Non-pigmented ciliary epithelial cell (primary cell): ENCODE measurements around a stretch of chr2.

DNA sequence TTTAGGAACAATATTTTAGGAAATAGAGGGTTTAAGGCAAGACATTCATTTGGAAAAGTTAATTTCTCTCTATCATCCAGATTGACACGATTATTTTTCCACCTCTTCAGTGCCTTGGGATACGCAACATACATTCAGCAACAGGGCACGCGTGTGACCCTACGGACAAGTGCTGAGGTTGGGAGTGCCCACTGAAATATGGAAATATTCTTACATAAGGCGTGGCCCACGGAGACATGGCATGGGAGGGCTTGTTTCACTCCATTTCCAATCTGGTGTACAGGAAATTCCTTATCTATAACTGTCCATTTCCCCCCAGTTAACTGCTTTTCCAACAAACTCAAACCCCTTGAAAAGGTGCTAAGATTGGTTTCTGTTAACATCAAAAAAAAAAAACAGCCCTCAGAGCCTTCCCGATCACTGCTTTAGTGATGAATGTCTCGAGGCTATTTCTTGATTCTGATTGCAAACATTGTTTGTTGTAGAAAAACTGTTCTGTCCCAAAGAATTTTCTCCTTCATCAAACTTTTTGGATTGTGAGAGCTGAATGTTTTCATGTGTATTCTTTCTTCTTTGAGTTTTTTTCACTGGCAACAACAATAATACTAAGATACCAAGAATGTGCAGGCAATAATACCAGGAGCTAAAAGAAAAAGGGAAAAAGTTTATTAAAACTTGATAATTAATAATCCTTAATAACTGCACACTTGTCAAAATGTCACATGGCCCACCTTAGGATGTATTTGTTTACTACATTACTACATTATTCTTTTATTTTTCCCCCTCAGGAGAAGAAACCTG is 21.0 kb upstream of the KIDINS220 start:
- RRBS = no CpG with 5 or more reads among the region's 9 CpGs

GRCh38 chr2:9168915-9169178 is 37.8 kb upstream of the ASAP2 start:
- RRBS = no CpG with 5 or more reads among the region's 3 CpGs

GRCh38 chr2:9178231-9178744 is 28.3 kb upstream of the ASAP2 start:
- RRBS = no CpG with 5 or more reads among the region's 1 CpG

- RRBS = 2% methylated on average over 14 of the region's 32 CpGs
Observed at GRCh38 chr2:9207696-9208891, 1.5 kb downstream of the ASAP2 start.

- RRBS = no CpG with 5 or more reads among the region's 7 CpGs
Observed at GRCh38 chr2:9212347-9212655, 5.7 kb downstream of the ASAP2 start.

GRCh38 chr2:9229258-9229745 is 22.7 kb downstream of the ASAP2 start:
- RRBS = no CpG with 5 or more reads among the region's 9 CpGs

- RRBS = no CpG with 5 or more reads among the region's 26 CpGs
Observed at GRCh38 chr2:9331489-9332855, 91.4 kb downstream of the ITGB1BP1 start.

DNA sequence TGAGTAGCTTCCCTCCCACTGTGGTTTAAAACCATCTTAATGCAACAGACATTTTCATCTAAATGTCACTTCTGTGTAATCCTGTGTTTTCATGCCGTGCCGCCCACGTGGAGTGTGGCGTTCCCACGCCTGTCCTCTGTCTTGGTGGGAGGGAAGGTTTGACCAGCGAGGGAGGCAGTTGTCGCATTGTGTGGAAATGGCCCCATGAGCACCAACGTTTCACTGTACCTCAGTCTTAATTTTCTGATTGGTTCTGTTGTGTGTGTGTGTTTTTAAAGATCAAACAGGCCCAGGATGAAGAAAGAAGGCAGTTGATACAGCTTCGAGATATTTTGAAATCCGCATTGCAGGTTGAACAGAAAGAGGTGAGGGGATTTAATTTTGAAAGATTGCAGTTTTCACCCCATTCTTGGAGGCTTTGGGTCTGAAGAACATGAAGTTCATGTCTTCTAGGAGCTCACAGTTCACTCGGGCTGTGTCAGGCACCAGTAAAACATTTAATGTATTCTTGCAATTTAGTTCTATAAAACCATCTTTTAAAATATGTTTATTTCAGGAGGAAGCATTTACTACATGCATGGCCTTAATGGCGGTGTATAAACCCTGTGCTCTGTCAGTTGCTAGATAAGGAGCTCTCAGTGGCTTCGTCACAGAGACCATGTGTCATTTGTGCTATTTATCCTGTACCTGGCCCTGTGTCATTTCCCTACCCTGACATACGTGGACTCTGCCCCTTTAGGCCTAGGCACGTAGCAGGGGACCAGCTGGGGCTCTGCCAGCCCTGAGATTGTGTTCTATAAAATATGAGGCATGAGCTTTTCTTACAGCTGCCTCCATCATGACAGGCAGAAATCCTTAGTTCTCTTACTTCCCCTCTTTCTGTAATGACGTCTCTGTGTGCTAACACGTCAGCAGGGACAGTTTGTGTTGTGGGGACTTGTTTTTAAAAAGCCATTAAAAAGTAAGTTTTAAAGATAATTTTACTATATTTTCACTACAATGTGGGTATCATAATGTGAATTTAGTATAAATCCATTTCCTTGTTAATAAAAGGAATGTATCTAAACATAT is 88.2 kb downstream of the ITGB1BP1 start:
- RRBS = no CpG with 5 or more reads among the region's 17 CpGs

DNA sequence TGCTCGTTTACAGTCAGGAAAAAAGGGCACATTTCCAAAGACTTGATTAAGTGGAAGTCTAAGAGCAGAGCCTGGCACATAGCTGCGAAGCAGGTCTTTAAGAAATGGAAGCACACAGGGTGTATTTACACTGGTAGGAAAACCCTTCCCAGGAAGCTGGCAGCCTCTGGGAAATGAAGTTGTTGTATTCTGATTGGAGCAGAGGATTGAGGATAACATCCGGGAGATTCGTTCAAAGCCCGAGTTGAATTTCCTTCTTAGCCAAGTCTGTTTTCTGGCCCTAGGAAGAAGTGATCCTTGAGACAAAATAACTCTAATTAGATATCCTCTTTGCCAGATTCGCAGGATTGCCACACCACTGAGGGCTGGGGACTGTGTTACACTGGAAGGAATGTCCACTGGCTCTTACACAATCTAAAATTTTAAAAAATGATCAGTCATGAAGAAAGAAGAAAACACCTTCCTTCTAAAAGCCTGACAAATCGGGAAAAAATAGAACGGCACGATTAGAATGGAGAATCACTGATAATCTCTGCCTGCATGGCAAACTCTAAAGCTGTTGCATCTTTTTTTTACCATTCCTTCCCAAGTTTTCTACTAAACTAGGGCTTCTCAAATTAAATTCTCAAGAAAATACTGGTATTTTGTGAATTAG is 75.8 kb downstream of the ITGB1BP1 start:
- RRBS = no CpG with 5 or more reads among the region's 9 CpGs

GRCh38 chr2:9374473-9375105 is 48.7 kb downstream of the ITGB1BP1 start:
- RRBS = no CpG with 5 or more reads among the region's 28 CpGs

DNA sequence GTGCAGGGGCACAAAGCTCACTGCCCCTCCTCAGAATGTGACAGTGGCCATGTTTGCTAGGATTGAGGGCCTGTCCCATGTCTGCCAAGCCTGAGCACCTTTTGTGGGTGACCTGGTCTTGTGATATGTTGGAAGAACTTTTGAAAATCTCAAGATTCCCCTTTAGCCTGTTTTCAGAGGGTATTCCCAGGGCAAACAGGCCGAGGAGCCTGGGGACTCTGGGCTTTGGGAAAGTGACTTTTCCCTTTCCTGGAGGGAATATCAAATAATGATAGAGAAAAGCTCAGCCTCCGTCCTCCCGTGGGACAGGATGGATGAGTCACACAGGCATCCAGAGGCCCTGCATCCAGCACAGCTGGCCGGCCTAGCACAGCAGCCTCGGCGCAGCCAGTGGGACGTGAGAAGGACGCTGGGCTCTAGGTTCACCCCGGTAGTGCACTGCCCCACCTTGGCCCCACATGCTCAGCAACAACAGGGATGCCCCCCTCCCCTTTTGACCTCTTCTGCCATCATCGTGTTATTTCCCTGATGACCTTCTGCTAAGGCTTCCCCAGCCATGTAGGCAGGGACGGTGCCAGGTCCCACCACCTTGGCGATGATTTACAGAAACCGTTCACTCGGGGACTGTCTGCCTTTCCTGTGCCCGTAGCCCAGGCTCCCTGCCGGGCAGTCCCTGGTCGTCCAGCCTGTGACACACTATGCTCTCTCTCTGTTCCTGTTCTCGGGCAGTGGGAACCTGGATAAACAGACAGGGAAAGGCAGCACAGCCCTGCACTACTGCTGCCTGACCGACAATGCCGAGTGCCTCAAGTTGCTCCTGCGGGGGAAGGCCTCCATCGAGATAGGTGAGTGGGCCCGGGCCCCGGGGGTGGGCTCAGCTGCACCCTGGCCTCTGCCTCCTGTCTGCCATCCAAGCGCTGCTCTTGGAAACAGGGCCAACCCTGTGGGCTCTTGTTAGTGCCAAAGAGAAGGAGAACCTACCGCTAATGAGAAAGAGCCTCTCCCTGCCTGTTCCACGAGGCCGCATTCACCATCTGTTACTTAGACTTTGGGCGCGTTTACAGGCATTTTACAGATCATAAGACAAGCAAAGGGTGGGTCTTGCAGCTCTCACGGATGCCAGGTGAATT is 44.7 kb downstream of the ITGB1BP1 start:
- RRBS = 4% methylated on average over 6 of the region's 31 CpGs

DNA sequence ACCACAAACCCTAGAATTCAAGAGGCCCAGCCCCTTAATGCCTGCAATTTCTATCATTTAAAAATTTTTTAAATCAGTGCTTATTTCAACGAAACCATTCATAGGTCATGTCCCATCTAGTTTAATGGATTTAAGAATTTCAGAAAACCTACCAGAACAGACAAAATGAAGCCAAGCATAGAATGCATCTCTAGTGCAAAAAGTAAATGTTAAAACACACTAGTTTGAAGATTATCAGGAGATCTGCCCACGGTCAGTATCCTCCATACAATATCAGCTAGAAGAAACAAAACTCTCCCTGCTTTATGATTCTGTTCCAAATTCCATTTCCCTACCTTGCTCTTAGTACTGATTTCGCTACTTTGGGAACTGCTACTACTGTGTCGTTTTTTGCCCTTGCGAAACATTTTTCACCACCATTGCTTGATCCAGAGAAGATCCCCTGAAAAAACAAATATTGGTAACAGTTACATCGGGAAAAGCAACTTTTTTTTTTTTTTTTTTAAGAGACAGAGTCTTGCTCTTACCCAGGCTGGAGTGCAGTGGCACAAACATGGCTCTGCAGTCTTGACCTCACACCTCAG is 4.9 kb downstream of the ITGB1BP1 start:
- RRBS = no CpG with 5 or more reads among the region's 6 CpGs

DNA sequence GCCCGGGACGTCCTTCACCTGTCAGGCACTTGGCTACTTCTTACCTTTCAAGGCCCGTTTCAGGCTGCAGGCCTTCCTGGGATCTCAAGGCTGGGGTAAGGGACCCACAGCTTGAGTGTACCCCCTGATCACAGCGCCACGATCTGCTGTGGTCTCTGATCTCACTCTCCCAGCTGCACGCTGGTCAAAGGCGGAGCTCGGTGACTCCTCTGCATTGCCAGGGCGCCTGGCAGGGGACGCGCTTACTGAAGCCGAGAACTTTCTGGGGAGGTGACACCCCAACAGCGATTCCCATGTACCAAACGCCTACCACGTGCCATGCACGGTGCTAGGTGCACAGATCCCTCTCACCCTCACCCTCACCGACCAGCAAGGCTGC is 904 bp downstream of the ITGB1BP1 start:
- RRBS = 5% methylated on average over 1 of the region's 17 CpGs

- RRBS = 3% methylated on average over 1 of the region's 14 CpGs
Observed at GRCh38 chr2:9629056-9630029, 1.5 kb downstream of the YWHAQ start.

DNA sequence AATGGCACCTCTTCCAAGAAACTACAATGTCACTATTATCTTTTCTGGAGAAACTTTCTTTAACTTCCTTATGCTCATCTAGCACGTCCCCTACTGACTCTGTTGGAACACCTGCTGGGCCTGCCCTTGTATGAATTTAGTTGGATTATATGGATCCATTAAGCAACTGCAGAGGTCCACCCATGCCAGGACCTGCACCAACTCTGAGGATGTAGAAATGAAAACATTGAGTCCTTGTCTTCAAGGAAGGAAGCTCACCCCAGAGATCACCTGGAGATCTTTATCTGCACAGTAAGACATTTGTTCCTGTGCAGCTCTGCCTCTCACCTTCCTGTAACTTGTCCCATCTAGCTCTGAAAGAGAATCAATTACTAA is 105.1 kb upstream of the YWHAQ start:
- RRBS = no CpG with 5 or more reads among the region's 1 CpG

DNA sequence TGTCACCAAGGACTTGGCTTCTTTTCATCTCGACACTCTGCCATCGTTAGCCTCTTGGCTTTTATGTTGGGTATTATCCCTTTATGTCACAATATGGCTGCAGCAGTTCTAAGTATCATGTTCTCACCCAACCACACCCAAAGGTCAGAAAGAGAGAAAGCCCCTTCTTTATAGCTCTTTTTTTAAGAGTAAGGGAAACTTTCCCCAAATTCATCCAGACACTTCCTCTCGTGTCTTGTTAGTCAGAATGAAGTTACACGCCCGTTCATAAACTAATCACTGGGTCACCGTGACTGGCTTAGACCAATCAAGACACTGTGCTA is 104.9 kb upstream of the TAF1B start:
- RRBS = no CpG with 5 or more reads among the region's 6 CpGs

DNA sequence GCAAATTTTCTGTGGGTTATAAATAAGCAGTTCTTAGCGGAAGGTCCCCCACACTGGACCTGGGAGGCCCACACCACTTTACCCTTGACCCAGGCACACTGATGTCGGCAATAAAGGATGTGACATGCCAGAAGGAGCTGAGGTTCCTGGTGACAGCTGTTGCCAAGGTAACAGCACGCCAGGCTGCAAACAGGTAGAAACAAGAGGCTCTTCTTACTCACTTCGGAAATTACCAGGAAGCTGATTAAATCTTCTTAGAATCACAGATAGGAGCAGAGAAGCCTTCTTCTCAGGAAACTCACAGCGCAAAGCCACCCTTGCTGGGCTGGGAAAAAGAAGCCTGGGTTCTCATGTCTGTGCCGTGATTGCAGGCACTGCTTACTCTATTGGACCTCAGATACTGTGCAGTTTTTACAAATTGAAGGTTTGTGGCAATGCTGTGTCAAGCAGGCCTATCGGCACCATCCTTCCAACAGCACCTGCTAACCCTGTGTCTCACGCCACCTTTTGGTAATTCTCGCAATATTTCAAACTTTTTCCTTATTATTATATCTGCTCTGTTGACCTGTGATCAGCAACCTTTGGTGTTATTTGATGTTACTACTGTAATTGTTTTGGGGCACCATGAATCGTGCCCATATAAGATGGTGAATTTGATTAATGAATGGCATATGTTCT is 61.0 kb upstream of the TAF1B start:
- RRBS = no CpG with 5 or more reads among the region's 10 CpGs

DNA sequence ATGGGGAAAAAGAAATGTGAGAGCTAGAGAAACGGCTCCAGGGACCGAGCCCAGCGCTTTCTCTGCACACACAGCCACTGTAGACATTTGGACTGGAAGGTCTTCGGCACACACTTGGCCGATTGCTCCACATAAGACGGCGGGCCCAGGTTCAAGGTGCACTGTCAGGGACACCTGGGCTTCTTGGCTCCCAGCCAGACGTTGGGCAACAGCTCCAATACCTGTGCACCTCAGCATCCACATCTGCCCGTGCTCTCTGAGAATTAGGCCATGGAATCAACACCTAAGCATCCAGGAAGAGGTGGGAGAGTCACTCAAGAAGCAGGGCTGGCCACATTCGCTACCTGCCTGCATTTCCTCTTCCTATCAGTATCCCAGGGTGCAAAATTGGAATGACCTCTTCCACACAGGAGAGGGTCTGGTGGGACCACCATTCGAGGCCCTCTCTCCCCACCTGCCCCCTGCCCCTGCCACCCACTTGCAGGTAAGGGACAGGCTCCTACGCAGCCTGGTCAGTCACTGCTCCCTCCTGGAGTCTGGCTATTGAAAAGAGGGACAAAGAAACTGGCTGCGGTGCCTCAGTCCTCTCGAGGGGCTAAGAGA is 40.1 kb upstream of the TAF1B start:
- RRBS = no CpG with 5 or more reads among the region's 14 CpGs

DNA sequence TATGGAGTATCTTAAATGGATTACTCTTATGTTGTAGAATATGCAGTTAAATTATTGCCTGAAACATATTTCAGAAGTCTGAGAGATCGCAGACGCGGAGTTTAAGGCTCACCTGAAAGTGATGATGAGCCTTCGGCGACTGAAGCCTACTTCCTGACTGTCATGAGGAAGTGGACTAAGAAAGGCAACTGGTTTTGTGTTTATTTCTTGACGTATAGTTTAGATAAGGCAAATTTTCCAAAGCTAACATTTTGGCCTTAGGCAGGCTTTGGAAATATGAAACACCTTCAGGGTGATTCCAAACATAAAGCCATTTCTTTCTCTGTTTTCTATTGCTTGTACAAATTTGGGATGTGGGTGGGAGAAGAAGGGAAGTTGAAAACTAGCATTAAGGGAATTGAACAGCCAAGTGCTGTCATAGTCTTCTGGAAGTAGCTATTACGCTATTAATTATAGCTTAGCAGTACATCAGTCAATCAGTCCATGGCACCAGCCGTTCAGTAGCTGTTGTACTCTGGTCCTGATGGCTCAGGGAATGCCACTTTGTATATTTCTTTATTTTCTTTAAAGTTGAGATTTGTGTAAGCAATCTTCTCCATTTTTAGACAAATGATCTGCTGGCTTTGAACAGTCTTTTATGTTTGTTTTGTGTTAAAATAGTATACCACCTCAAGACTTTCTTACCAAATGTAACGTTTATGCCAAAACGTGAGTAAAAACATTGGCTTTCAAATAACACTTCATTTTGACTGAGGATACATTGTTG is 1.6 kb downstream of the GRHL1 start:
- RRBS = no CpG with 5 or more reads among the region's 10 CpGs

DNA sequence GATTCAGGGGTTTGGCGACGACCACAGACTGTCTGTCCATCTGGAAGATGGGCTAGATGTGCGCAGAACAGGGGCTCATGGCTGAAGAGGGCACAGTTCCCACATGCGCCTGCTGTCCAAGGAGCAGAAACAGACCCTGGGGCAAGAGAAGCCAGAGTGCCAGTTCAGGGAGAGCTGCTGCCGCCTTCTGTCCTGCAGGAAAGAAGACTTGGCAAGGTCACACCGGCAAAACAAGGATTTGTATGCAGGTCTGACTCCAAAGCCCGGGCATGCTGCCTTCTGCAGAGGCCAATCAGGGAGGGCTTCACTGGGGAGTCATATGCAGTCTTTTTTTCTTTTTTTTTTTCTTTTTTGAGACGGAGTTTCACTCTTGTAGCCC is 3.4 kb upstream of the KLF11 start:
- RRBS = no CpG with 5 or more reads among the region's 8 CpGs